ENCODE measurements around a stretch of chr2.

DNA sequence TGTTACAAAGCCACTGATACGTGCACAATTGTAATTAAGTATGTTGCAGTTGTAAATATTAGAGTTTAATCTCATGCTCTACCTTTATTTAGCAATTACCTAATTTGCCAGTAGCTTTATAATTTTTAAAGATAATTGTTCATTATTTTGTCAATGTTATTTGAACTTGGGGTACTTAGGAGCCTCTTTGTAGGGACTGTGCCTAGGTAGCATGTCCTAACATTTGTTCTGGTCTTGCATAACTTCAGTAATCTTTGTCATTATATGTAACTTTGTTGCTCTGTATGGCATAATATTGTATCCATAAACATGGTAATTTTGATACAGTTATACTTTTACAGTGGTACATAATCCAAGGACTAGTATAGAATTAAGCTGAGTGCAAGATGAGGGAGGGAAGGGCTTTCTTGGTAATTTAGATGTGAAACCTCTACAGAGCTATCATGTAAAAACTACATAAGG is 37.6 kb downstream of the CCNT2 start:
- RRBS: no CpG with 5 or more reads among the region's 1 CpG

- RRBS: no CpG with 5 or more reads among the region's 1 CpG
These were observed 17.3 kb upstream of the UBXN4 start for GRCh38 chr2:135724216-135724840.

DNA sequence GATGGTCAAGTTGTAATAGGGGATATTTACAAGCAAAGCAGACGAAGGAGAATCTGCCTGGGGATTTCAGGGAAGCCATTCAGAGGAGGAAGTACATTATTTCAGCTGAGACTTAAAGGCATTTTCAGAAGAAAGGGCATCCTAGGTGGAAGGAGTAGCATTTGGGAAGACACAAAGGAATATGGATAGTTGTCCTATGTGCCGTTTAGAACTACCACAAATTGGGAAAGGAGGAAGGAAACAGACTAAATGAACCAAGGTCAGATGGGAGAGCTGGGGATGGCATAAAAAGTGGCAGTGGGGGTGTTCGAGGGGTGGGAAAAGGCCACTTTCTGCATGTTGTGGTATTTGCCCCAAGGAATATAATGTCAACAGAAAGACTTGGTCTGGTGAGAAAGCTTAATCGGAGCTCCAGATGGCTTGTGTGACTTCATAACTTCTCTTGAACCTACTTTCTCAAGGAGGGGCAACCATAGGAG is 45.8 kb downstream of the UBXN4 start:
- RRBS: no CpG with 5 or more reads among the region's 4 CpGs

- RRBS: no CpG with 5 or more reads among the region's 3 CpGs
These were observed 44.6 kb downstream of the LCT start for GRCh38 chr2:135792348-135792882.

- RRBS: no CpG with 5 or more reads among the region's 11 CpGs
These were observed 36.8 kb downstream of the DARS1 start for GRCh38 chr2:135948473-135949254.

- RRBS: no CpG with 5 or more reads among the region's 6 CpGs
These were observed 11.9 kb upstream of the DARS1 start for GRCh38 chr2:135997286-135997854.

- RRBS: no CpG with 5 or more reads among the region's 2 CpGs
These were observed 4.0 kb downstream of the CXCR4 start for GRCh38 chr2:136114000-136114248.

DNA sequence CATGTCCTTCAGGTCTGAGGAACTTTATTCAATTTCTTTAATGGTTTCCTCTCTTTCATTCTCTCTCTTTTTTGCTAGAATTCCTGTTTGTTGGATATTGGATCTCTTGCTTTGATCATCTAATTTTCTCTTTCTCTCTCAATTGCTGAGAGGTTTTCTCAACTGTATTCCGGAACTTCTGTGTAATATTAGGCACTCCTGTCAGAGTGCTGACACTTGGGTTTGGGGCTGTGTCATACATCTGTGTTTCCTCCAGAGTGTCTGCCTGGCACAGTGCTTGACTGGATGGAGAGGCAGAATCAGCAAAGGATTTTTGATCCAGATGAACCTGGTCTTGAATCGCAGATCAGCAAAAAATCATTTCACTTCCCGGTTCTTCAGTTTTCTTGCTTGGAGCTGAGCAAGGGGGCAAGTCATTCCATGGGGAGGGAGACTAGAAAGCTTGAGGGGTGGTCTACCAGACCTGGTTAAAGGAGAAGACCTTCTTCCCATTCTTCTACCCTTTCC is 87.7 kb upstream of the CXCR4 start:
- RRBS: no CpG with 5 or more reads among the region's 3 CpGs

DNA sequence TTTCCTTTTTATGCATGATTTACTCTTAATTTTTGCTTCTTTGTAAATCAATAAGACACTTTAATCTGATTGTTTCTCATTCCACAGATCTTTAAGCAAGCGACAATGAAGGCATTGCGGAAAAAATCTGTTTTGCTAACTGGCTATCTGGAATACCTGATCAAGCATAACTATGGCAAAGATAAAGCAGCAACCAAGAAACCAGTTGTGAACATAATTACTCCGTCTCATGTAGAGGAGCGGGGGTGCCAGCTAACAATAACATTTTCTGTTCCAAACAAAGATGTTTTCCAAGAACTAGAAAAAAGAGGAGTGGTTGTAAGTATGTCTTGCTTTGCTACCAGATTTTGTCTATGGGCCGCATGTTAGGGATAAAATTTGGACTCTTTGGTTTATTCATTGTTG is 88.9 kb upstream of the ARHGAP15 start:
- RRBS: no CpG with 5 or more reads among the region's 5 CpGs

DNA sequence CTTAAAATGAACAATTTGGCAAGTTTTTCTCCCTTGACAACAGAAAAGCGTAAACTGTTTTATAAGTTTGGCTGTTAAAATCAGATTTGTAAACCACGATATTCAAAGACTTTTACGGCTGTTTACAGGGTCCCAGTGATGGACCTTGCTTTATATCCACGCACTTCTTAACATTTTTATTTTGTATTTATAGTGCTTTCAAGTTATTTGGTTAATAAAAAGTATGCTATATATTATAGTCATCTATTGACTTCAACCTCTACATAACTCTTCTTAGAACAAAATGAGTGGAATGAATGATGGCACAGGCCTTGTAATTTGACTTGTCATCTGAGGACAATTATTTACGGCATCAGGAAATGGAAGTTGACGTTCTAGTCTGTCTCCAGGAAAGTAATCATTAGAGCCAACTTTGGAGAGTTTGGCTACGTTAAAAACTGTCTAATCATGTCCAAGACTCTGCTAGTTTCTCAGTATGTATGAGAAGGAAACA is 353.4 kb downstream of the ARHGAP15 start:
- RRBS: no CpG with 5 or more reads among the region's 7 CpGs

DNA sequence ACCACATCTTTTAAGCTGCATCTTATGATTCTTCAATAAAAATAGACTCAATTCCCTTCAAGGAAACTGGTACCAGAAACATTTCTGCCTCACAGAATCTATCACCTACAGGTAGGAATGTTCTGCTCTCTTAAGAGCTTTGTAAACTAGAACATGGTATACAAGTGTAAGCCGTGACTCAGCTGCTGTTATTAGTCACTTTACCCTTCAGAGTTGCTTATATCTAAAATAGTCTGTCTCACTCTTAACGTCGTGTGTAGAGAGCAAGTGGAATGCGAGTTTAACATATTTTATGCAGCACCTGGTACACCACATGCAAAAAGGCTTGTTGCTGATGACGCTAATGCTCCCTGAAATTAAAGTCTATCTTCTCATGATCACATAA is 232.6 kb downstream of the GTDC1 start:
- RRBS: no CpG with 5 or more reads among the region's 5 CpGs

GRCh38 chr2:144140859-144141504 is 191.3 kb downstream of the GTDC1 start:
- RRBS: no CpG with 5 or more reads among the region's 3 CpGs

DNA sequence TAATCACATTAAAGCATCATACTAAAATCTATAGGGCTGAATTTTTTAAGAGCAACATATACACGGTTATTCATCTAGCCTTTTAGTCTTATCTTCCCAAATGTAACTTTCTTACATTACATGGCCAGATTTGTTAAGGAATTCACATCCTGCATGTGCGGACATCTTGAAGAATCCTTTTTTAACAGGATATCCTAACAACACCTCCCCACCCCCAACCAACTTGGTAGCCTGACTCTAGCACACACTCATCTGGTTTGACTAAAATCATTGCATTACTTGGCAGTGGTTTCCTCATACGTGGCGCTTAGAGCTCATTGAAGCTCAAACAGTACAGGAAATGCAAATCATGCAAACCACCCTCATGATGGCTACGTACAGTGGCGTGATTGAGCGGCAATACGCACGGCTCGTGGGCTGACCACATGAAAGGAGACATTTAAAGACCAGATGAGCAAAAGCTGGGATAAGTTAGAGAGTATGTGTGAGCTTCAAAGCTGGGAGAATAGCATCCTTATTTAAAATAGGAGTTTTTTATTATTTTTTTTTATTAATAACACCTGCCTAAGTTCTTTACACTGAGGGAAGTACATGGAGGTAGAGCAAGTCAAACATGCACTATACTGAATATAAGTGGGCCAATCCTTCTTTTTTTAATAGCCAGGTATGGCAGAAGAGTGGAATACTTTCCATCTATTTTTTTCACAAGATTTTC is 148.6 kb downstream of the GTDC1 start:
- RRBS: no CpG with 5 or more reads among the region's 10 CpGs

DNA sequence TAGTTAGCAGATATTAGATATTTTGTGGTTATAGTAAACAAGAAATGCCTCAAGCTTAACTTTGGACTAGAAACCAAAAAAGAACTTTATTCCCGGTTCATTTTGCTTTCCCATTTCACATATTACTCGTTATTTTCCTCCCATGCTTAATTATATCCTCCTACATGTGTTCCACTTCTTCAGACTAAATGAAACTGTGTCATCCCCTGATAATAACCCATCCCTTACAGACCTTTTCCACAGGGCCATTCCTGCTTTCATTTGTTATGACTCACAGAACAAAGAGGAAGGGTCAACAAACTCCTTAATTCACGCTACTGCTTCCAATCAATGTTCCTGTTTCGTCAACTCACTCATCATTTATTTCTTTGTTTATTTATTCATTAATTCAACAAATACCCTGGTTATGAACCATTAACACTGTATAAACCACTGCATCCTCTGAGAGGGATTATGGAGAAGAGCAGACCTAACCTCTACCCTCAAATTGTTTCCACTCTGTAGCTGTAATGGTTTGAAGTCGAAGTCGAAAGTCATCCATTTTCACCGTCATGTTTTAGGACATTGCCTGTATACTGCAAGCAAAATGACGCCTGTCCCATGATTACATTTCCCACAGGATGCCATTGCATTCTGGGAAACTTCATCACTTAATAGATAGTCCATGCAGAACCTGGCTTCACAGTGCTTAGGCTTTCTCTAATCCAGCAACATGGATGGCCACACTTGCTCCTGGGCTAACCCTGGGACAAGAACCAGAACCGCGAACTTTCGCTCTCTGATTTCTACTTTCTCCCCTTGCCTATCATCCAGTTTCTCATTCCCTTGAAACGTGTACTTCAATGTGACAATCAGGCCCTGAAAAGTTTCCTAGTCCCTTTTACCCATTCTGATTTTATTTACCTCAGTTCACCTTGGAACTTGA is 83.3 kb upstream of the GTDC1 start:
- RRBS: no CpG with 5 or more reads among the region's 12 CpGs

GRCh38 chr2:144481988-144482223 is 38.0 kb downstream of the ZEB2 start:
- RRBS: no CpG with 5 or more reads among the region's 3 CpGs

- RRBS: no CpG with 5 or more reads among the region's 2 CpGs
These were observed 35.9 kb downstream of the ZEB2 start for GRCh38 chr2:144484012-144484470.

GRCh38 chr2:144489069-144490390 is 30.4 kb downstream of the ZEB2 start:
- RRBS: no CpG with 5 or more reads among the region's 12 CpGs

- RRBS: no CpG with 5 or more reads among the region's 2 CpGs
These were observed 18.7 kb downstream of the ZEB2 start for GRCh38 chr2:144501236-144501624.

GRCh38 chr2:144503739-144504545 is 16.0 kb downstream of the ZEB2 start:
- RRBS: no CpG with 5 or more reads among the region's 5 CpGs